Pulmonary artery (tissue), 1 donor: ENCODE results near the gene SRR.

DNA sequence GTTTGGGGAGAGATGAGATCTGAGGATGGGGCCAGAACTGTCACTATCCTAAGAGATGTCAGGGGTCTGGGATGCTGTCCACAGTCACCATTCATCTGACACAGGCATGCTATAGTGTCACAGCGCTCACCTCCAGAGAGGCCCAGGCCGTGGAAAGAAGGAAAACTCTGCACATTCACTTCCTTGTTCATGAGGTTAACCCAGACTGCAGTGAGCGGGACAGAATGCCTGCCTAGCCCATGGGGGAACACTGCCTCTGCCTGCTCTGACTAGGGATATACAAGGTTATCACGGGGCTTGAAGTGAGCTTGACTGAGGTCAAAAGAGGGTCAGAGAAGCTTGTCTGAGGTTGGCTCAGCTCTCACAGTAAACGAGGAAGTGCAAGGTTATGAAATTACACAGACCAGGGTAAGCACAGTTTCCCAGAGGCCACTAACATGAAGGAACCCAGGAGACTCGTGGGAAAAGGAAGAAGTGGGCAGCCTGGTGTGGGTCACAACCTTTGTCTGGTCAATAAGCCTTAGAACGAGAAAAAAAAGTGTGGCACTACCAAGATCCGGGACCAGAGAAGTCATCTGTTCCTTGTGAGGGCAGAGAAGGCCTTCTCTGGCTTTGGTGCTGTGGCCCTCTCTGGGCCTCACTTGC, 28.7 kb downstream of the HIC1 start:
- PRO-cap: no peak

- PRO-cap: no peak
Observed at GRCh38 chr17:2213097-2213596, 90.4 kb downstream of the SMG6 start.

DNA sequence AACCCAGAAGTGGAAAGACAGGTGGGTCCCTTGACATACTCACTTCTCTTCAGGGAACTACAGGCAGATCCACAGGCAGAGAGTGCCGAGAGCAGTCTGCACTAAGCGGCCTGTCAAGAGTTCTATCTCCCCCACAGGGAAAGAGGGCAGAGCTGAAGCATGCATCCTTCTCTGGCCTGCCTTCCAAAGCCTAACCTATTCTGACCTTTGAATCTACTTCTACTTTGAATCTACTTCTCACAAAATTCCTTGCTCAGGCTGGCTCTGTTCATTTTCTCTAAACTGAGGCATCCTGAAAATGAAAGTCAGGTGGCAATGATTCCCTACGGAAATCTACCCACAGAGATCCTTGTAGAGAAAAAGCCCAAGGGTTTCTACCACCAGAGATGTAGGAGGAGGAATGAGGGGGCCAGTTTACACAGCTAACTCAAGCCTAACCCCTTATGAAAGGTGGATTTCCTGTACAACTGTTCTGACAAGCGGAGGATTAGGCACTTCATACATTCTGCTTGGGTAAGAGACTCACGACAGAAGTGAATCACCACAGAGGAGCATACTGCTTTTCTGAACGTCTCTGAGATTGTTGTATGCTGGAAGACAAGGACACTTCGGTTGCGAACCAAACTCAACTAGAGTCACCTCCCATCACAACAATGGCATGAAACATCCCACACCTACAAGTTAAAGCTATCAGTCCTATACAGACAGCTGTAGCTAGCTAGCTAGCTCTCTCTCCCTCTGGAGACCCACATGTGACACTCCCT, 72.8 kb downstream of the SMG6 start:
- PRO-cap: no peak

DNA sequence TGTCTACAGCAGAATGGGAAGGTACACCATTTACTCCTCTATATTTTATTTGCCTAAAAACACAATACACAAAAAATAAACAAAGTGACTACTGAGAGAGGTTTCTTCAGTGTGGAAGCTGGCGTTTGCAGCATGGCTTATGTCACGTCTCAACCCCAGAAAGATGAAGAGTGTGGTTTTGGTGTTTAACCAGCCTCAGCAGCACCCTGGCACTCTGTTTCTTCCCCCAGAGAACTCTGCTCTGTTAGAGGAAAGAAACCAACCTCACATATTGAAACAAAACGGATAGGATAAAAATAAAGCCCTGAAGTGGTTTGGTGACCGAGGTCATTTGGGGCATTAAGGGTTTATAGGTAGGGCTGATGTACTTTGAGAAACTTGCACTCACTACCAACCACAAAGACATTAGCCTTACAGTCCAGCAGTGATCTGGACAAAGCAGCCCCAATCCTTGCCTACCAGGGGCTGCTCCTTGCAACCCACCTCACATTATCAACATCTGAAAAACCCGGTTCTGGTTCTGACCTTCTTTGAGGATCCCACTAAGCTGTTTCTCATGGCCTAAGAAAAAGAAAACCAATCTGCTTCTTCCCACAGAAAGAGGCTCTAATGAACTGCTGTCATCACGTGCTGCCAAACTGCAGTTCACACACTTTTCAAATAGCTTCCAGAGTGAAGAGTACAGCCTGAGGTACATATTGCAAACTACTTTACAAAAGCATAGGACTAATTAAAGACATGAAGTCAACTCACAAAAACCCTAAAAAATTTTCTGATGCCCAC, 37.0 kb downstream of the SMG6 start:
- PRO-cap: no peak

DNA sequence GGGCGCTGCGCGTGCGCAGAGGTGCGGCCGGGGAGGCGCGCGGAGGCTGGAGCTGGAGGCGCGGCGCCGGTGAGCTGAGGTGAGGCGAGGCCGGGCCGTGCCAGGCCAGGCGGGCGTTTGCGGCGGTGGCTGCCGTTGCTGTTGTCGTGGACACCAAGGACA, at the start of gene SRR:
Gene SRR, plus strand, starts transcription at position 12 of the 162 bp plus-strand sequence.
- PRO-cap: bidirectional peak, plus-strand start at position 18 of the sequence, minus-strand start outside the sequence

- PRO-cap: no peak
Observed at GRCh38 chr17:2330898-2331521, 5.2 kb downstream of the TSR1 start.

DNA sequence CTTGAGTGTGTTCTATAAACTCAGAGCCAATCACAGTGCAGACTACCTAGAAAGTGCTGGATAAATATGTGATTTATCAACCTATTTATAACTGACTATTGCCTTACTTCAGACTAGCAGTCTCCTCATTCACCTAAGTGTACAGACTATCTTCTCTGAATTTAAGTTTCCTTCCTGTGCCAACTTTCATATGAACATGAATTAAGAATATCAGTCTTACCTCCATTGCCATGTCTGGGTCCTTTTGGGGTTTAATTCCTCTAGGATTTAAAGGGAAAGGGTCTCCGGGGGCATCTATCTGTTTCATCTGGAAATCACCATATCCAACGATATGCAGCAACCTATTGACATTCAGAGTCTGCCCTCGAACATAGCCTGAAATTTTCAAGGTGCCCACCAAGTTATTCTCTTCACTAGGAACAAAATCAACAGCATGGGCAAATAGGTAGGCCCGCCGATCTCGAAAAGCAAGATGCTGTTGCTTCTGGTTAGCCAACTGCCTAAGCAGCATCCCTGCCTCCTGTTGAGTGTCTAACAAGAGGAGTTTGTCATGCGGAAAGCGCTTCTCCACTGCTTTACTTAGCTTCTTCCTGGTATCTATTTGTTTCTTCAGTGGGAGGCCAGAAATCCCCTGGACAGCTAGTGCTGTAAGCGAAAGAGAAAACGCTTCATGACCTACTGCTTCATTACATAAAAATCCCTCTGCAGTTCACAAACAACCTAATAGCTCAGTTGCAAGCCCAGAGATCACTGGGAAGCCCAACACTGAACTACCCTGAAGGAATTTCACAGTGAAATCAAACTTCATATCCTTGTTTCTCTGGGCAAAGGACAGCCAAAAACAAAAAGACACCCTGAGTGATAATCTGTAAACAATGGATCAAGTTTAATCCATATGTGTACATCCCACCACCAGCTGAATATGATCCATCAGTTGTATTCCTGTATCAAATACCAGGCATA, 1.7 kb downstream of the TSR1 start:
- PRO-cap: no peak

DNA sequence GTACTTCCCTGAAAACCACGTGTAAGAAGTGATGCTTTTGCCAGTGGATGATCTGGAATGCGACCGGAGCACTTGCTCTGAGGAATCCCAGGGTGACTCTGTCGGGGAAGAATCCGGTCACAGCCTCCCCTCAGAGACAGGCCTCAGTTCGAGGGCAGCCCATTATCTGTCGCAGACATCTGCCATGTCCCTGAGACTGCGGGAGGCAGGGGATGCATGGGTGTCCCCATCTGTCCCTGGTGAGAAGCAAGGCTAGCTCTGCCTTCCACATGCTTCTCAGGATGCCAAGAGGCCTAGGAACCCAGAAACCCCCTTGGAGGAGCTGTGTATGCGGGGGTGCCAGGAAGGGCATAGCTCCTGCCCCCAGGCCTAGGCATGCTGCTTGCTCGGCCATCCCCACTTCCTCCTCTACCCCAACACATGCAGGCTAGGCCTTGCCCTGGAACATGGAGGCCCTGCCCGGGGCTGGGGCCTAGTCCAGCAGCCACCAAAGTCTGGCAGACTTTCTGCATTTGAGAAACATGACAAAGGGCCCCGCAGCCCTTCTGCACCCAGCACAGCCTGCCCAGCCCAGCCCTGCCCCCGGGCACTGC, 20.5 kb downstream of the MNT start:
- PRO-cap: no peak

DNA sequence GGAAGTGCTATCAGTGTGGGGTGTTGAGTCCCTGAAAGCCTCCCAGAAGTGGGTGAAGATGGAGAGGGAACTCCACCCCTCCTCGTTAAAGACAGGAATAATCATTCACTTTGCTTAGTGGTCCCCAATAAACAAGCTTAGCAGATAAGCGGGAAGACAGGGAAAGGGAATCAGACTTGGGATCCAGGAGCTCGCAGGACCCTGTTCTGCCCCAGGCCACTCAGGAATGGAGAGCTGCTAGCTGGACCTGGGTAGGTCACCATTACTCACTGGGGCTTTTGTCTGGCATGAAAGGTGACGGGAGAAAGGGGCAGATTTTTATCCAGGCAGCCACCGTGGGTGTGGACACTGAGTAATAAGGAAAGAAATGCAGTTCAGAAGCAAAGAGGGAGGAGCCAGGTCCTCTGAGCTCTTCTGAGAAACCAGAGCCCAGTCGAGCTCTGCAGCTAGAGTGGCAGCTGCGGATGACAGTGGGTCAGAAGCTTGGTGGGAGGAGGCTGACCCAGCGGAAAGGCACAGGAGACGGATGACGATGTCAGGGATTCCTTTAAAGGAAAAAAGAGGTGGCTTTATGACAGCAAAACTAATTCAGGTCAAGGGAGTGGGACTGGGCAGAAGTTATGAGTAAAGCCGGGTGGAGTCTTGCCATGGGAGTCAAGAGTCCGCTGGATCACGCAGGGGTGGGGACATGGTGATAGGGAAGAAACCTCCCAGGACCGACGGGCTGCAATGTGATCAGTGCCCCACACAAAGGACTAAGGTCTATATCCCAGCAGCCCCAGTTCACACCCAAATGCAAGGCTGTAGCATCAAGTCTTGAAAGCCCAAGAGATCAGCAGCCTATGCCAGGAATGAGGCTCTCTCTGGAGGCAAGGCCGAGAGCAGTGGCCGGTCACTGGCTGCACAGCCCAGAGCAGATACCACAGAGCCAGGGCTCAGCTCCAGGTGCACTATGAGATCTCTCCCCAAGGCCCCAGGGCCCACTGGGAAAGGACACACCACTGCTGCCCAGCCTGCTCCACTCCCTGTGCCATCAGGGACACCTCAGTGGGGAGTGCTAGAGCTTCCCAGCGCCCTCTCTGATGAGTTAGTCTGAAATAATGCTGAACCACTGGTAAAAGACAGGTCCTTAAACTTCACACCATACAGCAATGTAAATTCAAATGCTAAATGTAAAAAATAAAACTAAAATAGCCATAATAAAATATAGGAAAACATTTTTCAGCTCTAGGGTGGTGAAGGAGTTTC, 6.2 kb upstream of the MNT start:
- PRO-cap: bidirectional peak, plus-strand start at position 372 of the sequence, minus-strand start at position 228 of the sequence; bidirectional peak, plus-strand start at position 683 of the sequence, minus-strand start at position 472 of the sequence

DNA sequence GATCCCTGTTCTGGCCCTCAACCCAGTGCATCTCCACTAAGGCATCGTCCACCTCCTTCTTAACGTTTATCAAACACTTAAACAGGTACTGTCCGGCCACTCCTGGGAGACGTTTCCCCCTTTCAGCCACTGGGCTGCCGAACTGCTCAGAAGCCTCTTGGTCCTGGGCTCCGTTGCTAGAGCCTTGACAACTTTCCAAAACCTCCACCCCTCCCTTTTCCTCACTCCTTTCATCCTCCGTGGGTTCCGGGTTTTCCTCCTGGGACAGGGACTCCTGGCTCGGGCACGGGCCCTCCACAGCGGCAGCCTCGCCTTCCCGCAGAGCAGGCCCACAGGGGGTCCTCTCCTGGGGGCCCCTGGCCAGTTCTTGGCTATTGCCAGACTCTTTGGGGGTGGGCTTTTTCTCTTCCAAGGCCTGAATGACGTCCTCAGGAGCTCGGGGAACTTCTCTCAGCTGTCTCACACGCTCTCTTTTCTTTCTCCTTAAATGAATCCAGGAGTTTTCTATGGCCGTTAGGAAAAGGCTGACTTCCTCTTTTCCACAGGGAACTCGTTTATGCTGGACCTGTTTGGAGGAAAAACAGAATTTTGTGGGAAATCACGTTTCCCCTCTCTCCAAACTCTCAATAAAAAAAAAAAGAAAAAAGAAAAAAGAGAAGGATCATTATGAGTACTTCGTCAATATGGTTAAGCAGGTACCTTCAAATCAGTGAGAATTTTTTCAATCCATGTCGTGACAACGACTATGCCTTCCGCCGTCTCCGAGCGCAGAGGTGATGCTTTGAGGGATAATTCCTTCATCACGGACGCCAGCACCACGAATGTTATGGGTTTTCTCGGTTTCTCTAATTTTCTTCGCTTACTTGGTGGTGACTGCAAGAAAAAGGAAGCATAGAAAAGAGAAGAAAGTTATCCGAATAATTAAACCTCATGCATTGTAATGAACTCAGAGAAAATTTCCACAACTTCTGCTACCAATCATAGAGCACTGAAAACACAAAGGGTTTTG, 19.5 kb upstream of the MNT start:
- PRO-cap: no peak

DNA sequence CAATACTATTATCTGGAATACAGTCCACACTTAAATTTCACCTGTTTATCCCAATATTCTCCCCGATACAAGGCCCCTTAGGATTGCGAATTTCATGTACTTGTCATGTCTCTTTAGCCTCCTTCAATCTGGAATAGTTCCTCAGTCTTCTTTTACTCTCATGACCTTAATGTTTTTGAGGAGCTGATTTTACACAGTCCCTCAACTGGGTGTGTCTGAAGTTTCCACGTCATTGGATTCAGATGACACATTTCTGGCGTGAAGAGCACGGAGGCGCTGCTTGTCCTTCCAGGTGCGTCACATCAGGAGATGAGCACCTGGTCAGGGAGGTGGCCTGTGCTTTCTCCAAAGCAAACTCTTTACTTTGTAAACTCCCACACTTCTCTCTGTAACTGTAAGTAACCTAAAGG, 52.4 kb upstream of the MNT start:
- PRO-cap: no peak

GRCh38 chr17:2693769-2694769, 17.5 kb downstream of the CLUH start:
- PRO-cap: no peak

DNA sequence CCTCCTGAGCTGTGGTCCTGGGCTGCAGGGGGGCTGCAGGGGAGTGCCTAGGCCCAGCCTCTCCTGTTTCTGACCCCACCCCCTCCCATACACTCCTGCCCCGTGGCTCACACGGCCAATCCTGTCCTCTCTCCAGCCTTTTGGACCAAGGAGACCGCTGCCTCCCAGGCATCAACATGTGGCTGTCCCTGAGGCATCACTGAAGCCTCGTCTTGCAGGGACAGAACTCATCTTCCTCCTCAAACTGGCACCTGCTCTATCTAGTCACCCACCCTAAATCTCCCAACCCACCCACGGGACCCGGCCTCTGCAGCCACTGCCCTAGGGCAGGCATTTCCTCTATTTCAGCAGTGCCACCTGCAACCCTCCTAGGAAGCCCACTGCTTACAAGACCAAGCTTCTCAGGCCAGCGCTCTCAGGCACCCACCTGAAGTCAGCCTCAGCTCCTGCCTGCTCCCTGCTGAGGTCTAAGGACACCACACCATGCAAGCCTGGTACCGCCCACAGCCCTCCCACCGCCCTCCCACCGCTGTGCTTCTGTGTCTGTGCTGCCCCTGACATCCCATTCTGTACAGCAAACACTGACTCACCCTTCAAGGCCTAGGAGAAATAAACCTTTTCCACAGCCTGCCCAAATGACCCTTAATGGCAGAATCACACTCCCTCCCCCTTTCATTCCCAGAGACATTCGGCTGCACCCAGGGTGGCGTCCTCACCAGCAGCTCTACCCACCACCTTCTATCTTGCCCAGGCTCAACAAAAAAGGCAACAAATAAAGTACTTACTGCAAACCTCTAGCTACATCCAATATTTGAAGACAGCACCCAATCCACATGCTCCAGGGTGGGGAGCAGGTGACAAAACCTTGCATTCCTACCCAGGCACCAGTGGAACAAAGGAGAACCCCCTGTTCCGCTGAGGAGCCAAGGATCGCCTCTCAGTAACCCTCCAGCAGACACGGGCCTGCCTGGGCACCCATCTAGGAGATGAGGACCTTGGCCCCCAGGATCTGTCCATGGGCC, 6.3 kb downstream of the CLUH start:
- PRO-cap: no peak

DNA sequence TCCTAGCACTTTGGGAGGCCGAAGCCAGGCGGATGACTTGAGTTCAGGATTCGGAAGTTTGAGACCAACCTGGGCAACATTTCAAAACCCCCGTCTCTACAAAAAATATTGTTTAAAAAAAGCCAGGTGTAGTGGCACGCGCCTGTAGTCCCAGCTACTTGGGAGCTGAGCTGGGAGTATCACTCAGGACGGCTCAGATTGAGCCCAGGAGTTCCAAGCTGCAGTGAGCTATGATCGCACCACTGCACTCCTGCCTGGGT, 1.2 kb upstream of the CLUH start:
- PRO-cap: no peak

DNA sequence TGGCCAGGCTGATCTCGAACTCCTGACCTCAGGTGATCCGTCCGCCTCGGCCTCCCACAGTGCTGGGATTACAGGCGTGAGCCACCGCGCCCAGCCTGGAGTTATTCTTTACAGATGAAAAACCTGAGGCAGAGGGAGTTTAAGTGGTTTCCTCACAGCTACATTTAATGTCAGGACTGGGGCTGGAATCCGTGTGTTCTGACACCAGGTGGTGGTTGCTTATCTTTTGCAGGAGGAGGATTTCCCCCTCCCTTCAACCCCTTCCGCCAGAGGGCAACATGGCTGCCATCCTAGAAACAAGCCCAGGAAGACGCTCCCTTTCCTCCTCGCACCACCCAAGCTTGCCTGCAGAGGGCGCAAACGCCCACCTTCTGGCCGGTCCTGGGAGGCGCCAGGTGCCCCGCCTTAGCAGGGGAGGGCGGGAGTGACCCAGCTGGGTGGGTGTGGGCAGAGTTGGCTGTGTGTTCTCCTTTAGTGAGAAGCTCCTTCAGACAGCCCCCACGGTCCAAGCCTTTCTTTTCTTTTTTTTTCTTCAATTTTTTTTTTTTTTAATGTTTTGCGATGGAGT, 10.0 kb upstream of the RAP1GAP2 start:
- PRO-cap: no peak

- PRO-cap: no peak
Observed at GRCh38 chr17:2902879-2903479, 106.7 kb downstream of the RAP1GAP2 start.

DNA sequence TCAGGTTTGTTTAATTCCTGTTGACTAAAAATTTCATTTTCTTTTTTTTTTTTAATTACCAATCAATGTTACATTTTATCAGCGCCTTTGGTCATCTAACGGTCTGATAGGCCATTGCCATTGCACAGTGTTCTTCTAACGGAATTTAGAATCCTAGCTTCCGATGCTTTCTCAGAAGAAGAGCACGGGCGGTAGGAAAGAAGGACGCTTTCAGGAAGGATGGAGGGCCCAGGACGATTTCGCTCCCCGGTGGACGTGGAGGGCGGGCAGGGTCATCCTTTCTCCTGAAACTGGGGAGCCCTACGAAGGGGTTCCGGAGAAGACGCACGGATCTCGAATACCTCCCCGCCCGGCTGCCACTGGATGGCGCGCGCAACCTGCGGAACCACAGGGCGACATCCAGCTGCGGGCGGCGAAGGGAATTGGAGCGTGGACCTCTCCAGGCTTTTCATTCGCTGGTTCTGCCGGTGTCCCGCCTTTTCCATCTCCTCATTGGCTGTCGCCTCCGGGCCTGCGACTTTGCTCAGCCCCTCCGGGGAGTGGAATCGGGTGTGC, 14.8 kb downstream of the OR1D5 start:
- PRO-cap: bidirectional peak, plus-strand start outside the sequence, minus-strand start at position 389 of the sequence

GRCh38 chr17:3416275-3416761, 17.3 kb downstream of the OR1E2 start:
- PRO-cap: no peak

- PRO-cap: no peak
Observed at GRCh38 chr17:3476433-3476722, 581 bp downstream of the ASPA start.

GRCh38 chr17:3609876-3610167, 611 bp upstream of the TRPV1 start:
- PRO-cap: no peak